ENCODE measurements around the gene COL4A4.

DNA sequence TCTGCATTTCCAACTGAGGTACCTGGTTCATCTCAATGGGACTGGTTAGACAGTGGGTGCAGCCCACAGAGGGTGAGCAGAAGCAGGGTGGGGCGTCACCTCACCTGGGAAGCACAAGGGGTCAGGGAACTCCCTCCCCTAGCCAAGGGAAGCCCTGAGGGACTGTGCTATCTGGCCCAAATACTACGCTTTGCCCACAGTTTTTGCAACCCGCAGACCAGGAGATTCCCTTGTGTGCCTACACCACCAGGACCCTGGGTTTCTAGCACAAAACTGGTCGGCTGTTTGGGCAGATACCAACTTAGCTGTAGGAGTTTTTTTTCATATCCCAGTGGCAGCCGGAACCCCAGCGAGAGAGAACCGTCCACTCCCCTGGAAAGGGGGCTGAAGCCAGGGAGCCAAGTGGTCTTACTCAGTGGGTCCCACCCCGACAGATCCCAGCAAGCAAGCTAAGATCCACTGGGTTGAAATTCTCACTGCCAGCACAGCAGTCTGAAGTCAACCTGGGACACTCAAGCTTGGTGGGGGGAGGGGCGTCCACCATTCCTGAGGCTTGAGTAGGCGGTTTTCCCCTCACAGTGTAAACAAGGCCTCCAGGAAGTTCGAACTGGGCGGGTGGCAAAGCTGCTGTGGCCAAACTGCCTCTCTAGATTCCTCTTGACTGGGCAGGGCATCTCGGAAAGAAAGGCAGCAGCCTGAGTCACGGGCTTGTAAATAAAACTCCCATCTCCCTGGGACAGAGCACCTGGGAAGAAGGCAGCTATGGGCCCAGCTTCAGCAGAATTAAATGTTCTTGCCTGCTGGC, 83.2 kb upstream of the FAM124B start:
- PRO-cap: no peak
- RAMPAGE, long total RNA: no peak

- PRO-cap: no peak
- RAMPAGE, long total RNA: no peak
Observed at GRCh38 chr2:224503581-224503876, 81.6 kb downstream of the CUL3 start.

- PRO-cap: no peak
- RAMPAGE, long total RNA: no peak
Observed at GRCh38 chr2:224583910-224584708, 1.1 kb downstream of the CUL3 start.

DNA sequence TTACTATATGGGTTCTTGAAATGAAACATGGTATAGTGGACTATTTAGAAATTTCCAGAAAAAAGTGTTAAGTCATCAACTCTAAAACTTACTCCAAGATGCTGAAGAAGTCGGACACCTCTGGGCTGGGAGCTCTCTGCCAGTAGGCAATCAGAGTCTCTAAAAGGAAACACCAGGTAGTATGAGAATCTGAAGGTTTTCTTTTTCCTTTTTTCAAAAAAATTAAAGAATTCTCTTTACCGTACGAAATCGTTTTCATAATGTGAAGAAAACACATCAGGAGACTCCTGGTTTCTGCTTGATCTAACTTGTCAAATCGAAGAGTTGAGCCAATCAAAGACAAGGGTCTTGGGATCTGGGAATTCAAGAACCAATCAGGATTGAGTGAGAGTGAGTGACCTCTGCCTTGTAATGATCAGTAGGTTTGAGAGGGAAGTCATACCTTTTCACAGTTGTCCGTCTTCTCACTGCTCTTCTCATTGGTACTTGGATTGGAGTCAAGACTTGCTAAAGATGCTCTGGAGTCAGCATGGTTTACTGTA, 88.9 kb upstream of the CCDC195 start:
- PRO-cap: no peak
- RAMPAGE, long total RNA: no peak

DNA sequence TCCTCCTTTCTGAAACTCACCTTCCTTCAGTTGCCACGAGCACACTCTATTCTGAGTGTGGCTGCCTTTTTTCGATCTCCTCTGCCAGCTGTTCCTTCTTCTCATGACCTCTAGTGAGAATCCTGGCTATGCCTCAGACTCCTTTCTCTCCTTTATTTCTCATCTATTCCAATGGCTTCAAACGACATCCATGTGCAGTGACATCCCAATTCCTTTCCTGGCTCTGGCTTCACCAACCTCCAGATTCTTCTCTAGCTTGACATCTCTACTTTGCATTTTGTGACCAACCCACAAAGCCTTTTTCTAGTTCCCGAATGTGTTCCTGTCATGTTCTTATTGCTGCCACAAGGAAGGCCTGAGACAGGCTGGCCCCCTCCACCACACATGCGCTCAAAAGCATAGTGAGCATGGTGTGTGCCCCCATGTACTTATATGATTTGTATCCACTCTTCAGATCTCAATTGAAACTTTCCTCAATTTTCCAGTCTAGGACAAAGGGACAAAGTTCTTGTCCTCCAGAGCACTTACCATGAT, 160.6 kb upstream of the CCDC195 start:
- PRO-cap: no peak
- RAMPAGE, long total RNA: no peak

DNA sequence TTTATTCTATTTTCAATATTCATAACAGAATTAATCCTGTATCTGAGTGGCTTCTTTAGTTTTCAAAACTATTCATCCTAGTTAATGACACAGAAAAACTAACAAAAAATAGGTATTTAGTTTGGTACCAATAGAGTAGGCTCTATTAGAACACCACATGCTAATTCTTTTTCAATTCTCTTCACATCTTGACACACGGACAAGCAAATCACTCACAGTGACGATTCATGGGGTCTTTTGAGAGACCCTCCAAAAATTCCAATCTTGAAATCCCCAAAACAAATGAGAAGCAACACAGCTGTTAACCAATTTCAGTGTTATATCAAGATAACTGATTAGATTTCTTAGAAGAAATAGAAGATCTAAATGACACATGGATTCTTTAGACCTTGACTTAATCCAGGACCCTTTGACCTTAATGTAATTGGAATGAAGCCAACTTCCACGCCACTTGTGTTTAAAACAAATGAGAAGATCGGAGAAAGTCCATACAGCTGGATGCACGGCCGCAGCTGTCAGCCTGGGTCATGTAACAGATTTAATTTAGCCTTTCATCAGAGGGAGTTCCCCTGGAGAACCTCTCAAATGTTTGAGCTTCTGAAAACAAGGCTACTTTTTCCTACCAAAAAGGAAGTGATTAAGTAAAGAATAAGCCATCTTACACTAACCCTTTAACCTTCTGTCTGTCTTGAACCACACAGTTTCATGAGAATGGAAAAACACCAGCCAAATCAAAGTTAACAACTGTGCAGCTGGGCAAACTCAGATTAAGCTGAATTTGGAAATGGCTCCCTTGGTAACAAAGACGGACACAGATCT, 103.8 kb downstream of the DOCK10 start:
- PRO-cap: no peak
- RAMPAGE, long total RNA: no peak

DNA sequence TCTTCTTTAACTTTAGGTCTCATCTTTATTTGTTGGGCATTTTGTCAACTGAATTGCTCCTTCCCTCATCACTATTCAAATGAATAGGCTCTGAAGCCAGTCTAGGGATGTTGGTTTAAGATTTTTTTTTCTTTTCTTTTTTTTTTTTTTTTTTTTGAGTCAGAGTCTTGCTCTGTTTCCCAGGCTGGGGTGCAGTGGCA, 98.7 kb downstream of the DOCK10 start:
- PRO-cap: no peak
- RAMPAGE, long total RNA: no peak

DNA sequence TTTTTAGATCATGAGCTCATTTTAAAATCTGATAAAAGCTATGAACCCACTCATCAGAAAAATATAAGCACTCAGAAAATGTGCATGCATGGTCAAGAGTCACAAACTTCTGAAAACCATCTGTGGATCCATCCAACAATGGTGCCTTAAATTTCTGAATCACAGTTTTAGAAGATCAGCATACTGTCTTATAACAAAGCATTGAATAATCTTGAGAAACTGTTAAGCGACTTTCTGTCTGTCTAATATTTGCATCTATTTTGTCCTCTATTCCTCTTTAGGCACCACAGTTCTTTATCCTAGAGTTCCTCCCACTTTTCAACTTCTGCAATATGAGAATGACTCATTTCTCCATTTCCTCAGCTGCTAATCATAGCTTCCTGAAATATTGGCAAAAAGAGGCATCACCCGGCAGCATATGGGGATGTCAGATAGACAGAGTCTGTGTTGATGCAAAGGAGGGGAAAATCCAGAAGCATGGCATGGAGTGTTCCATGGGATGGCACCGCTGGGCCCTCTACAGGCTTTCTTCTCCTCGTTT, 93.6 kb downstream of the DOCK10 start:
- PRO-cap: no peak
- RAMPAGE, long total RNA: no peak

- PRO-cap: bidirectional peak, plus-strand start at chr2:224957795, minus-strand start at chr2:224957712
- RAMPAGE, long total RNA: no peak
Observed at GRCh38 chr2:224957574-224957897, 84.7 kb downstream of the DOCK10 start.

DNA sequence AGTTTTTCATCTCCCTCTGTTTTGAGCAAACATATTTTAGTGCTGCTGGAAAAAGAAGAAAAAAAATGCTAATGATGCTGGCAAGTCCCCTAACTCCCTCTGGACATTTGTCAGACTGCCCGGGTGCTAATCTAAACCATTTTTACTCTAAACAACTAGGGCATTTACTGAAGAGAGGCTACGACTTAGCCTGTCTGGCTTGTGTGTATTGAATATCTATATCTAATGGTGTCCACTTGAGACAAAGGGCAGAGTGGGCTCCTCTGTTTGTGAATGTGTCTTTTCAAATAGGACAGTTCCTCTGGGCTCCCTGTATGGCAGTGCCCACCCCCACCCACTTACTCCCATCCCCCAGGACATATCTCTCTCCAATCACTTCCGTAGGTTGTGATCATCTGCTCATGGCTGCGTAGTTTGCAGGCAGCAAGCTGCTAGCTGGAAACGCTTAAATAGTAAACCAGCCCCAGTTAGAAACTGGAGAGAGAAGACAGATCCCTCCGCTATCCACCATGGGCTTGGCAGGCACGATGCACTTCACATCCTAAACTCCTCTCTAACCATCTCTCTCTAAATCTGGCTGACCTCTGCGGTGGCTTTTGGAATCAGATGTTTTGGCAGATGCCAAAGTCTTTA, 58.4 kb downstream of the DOCK10 start:
- PRO-cap: no peak
- RAMPAGE, long total RNA: no peak

DNA sequence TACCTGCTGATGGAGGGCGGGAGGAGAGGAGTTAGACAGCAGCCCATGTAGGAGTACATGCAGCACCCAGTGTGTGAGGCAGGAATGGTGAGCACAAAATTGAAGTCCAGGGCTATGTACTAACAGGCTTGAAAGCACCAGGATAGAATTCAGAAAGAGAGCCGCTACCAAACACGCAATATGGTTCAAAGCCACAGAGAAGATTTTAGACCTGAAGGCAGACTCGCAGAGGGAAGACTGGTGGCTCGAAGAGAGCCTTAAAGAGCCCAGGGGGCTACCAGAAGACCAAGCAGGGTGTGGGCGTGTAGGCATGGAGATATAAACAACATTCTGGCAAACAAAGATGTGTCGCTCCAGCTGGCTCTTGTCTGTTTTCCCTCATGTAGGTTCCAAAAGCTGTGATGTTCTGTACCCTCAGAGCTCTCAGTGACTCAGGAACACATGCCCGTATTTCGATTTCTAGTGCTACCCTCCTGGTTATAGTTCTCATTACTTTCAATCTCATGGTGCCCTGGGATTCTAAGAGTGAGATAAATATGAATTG, 44.6 kb downstream of the DOCK10 start:
- PRO-cap: no peak
- RAMPAGE, long total RNA: no peak

DNA sequence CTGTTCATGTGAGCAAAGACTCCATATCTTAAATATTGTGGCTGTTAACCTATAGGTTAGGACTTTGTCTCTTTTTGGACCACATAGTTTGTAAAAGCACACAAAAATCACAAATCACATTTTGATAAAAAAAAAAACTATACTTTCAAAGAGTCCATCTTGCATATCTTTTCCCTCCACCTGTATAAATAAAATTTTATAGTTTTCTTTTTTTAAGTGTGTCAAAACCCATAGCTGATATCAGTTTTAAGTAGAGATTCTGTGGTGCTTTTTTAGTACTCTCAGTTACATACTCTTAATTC, 82.8 kb upstream of the DOCK10 start:
- PRO-cap: no peak
- RAMPAGE, long total RNA: no peak

DNA sequence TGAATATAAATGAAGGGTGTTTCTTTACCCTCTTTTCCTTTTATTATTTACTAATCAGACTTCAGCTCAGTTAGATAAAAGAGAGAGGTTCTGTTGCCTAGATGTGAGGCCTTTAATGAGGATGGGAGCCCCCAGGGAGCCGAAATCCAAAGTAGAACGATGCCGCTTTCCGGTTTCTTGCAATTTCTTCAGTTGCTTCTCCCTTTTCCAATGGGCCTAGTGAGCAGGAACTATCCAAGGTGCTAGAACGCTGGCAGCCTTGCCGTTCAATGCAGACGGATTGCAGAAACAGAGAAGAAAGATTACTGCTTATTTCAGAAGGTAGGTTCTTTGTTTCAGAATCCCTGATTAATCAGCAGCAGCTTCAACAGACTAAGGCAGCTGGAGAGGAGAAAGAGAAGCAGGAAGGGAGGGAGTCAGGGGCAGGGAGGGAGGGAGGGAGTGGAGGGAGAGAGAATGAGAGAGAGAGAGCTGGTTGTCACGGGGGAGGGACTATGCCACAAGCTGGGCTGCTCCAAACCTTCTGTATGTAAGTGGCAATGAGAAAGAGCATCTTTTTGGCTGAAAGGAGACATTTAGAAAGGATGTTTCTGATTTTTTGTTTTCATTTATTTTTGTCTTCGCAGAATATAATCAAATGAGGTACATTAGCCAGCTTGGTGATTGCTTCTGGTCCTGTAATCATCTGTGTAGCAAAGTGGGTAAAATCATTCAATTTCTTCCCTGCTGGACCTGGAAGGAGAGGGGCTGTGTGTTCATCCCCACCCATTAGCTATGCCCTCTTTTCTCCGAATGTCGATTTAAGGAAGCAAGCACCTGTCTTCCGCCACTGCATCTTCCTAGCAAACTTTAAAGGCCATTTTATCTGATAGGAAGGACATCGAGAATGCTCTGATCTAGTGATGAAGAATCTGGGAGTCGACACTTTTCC, 690 bp downstream of the NYAP2 start:
- PRO-cap: no peak
- RAMPAGE, long total RNA: no peak

- PRO-cap: no peak
- RAMPAGE, long total RNA: no peak
Observed at GRCh38 chr2:226136759-226137056, 662.9 kb downstream of the IRS1 start.

GRCh38 chr2:226794930-226796001, 4.4 kb downstream of the IRS1 start:
- PRO-cap: no peak
- RAMPAGE, long total RNA: no peak

- PRO-cap: no peak
- RAMPAGE, long total RNA: no peak
Observed at GRCh38 chr2:226969472-226969892, 133.6 kb downstream of the RHBDD1 start.

DNA sequence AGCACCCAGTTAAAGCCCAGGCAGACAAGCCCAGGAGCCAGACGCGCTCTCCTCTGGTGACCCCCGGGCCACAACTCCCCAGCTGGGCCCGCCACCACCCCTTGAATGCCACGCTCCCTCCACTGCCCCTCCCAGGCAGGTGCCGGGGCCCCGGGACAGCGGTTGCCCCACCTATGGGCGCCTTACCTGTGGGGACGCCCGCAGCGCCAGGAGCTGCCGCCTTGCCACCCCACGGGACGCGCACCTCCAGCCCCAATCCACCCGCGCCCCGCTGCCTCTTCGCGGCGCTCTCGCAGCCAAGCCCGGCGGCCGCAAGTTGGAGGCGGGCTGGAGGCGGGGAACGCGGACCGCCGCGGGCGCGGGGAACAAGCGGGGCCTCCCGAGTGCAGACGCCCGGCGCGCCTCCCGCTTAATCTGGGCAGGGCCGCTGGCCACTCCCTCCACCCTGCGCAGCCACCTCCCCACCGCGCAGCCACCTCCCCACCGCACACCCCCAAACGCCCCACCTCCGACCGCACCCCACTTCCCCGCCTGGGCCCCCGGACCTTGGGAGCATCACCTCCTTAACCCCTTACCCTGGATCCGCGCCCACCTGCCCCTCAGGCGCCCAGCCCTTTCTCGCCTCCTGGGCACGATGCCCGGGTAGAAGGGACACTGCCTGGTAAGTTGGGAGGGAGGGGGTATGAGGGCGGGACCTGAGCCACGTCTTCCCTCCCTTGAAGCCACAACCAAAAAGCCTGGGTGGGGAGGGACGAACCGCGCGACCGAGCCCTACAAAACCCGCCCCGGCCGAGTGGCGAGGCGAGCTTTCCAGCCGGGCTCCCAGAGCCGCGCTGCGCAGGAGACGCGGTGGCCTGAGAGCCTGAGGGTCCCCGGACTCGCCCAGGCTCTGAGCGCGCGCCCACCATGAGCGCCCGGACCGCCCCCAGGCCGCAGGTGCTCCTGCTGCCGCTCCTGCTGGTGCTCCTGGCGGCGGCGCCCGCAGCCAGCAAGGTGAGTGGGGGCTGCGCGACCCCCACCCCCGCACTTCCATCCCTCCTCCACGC, at the start of gene COL4A4:
Gene COL4A4, minus strand, starts transcription at position 385 of the 1,046 bp plus-strand sequence.
- PRO-cap: bidirectional peak, plus-strand start at position 776 of the sequence, minus-strand start at position 385 of the sequence
- RAMPAGE, long total RNA: no peak

- PRO-cap: unidirectional peak, minus-strand start at chr2:227165163
- RAMPAGE, long total RNA: no peak
Observed at GRCh38 chr2:227164867-227165328, 474 bp downstream of the COL4A3 start.

DNA sequence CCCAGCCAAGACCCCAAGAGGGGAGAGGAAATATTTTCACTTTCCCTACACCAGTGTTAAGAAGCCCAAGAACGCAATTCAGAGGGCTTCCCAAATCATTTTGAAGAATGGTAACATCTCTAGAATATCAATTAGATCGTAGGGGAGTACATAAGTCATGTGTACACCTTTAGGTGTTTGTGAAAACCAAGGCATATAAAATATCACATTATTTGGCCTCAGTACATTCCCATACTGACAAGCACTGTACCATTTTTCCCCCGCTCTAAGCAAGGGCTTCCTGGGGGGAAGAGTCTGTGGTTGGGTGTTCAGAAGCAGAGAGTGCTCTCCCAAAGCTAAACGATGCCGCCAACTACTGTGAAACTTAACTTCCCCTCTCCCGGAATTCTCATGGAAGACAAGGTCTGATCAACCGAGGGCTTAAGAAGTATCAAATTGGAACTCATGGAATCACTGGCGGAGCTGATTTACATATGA, 535 bp upstream of the MFF start:
- PRO-cap: no peak
- RAMPAGE, long total RNA: no peak

- PRO-cap: no peak
- RAMPAGE, long total RNA: no peak
Observed at GRCh38 chr2:227325531-227326403, 716 bp downstream of the MFF start.